NB4 (cell line): ENCODE results near the genes KCNH2 and TMUB1.

GRCh38 chr7:150978078-150978609 lies at the start of gene KCNH2:
Gene KCNH2 (minus strand): TSS chr7:150978321.
- RRBS, result 22% methylated on average over 43 of the region's 75 CpGs

GRCh38 chr7:151016637-151016930 lies 7.7 kb downstream of the ATG9B start:
- RRBS, result no CpG with 5 or more reads among the region's 7 CpGs

- RRBS, result no CpG with 5 or more reads among the region's 18 CpGs
These were observed 6.5 kb downstream of the ABCB8 start for GRCh38 chr7:151034560-151035407.

DNA sequence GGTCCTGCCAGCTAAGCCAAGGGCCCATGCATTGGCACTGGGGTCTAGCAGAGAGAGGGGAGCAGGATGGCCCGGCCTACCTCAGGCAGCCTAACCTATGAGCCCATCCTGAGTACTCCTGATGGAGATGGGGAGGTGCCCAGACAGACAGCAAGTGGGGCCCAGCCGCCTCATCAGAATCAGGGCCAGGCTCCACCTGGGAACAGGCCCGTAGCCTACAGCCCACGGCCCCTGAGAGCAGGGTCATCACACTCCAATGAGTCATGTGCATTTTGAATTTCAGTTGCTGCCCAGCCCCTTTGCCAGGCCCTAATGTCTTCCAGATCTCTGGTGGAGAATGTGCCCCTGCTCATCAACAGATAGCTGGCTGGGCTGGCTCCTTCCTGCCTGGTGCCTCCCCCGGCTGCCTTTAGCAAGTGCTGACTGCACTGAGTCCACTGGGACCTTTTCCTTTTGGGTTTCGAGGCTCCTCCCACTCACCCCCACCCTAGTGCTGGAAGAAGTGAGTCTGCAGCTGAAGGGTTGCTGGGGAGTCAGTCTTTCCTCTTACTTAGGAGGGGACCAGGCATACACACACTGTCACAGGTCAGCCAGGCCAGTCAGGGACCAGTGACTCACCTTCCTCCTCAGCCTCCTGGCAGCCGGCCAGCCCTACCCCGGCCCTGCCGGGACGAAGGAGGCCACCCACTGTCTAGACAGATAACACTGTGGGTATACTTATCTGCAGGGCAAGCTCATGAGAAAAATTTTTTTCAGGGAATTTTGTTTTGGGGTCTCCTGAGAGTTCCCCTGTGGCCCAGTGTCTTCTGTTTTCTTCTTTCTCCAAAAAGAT lies 9.2 kb upstream of the ASIC3 start:
- RRBS, result no CpG with 5 or more reads among the region's 10 CpGs

- RRBS, result 2% methylated on average over 32 of the region's 79 CpGs
These were observed at the start of gene TMUB1 for GRCh38 chr7:151082831-151084132. Gene TMUB1 (minus strand): TSS chr7:151083493.

DNA sequence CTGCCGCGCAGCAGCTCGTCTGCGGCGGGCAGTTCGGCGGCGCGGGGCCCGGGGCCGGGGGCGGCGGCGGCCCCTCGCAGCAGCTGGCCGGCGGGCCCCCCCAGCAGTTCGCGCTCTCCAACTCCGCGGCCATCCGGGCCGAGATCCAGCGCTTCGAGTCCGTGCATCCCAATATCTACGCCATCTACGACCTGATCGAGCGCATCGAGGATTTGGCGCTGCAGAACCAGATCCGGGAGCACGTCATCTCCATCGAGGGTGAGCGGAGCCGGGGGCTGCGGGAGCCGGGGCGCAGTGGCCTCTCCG lies 493 bp downstream of the AGAP3 start:
- RRBS, result under 1% methylated on average over 15 of the region's 41 CpGs

GRCh38 chr7:151092231-151092750 lies 6.0 kb downstream of the AGAP3 start:
- RRBS, result no CpG with 5 or more reads among the region's 9 CpGs

DNA sequence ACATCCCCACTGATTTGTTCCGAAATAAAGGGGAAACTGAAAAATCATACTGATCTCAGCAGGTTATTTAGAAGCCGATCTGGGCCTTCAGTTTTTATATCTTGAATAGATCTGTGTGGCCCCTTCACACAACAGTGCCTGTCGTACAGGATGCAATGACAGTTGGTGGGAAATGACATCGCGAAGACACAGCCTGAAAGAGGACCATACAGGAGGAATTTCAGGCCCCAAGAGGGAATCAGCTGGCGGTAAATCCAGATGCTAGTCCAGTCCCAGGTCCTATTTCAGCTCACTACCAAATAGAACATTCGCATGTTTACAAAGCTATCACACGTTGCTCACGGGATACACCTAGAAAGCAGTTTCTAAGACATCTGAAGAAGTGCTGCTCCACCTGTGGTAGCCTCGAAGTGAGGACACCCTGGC lies 2.1 kb upstream of the IQCA1L start:
- RRBS, result no CpG with 5 or more reads among the region's 10 CpGs

DNA sequence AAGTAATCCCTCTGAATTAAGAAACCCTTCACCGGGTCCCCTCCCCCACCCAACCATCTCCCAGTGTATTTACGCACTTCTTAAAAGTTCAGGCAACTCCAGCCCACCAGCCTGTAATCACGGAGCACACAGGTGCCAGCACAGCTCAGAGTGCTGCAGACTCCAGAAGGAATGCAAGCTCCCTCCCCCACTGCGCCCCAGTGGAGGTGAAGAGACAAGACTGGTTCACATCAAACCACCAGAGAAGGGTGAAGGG lies 161 bp upstream of the H2BK1 start:
- RRBS, result no CpG with 5 or more reads among the region's 4 CpGs

DNA sequence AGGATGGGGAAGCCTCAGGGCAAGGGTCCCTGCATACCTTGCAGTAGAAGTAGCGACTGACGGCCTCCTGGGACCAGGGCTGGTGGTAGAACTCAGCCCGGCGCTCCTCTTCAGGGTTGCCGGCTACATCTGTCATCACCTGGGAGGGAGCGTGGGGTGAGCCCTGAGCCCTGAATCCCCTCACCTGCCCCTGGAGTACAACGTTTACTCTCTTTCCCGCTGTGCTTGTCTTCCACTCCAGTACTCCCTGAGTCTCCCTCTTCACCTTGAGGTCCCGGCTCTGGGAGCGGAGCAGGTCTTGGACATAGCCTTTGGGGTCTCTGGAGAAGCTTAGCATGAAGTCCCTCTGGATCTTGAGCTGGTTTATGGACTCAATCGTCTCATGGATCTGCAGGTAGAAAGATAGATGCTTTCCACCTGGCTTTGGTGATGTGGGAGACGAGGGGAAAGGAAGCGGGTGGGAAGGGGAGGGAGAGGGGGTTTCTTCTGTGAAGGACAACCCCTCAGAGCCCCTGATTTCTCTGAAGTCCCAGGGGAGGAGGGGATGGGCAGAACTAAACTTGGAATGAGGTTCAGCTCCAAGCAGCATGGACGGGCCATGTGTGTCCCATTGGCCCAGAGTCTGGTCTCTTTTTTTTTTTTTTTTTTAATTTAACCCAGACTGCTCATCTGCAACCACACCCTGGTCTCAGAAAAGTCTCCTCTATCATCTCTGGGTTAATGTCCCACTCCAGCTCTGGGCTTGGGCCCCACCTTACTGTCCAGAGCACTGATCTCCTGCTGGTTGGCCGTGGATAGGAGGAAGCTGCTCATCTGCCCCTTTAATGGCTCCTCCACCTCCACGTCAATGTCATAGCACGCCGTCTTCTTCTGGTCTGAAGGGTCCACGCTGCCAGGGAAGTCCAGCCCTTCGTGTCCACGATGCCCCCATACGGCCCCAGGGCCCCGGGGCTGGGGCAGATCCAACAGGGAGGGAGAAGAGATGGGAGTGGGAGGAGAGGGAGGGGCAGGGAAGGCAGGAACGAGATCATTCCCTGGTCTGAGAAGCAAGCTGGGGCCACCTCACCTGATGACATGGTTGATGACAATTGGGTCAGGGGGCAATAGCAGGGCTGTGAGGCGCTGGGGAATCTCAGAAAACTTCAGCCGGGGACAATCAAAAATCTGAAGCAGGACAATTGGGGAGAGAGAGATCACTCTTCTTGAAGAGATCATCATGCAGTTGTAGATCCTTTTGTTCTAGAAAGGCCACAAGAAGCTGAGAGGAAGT lies 7.5 kb downstream of the CHPF2 start:
- RRBS, result no CpG with 5 or more reads among the region's 26 CpGs

GRCh38 chr7:151275986-151276549 lies 27.6 kb upstream of the SMARCD3 start:
- RRBS, result no CpG with 5 or more reads among the region's 7 CpGs

DNA sequence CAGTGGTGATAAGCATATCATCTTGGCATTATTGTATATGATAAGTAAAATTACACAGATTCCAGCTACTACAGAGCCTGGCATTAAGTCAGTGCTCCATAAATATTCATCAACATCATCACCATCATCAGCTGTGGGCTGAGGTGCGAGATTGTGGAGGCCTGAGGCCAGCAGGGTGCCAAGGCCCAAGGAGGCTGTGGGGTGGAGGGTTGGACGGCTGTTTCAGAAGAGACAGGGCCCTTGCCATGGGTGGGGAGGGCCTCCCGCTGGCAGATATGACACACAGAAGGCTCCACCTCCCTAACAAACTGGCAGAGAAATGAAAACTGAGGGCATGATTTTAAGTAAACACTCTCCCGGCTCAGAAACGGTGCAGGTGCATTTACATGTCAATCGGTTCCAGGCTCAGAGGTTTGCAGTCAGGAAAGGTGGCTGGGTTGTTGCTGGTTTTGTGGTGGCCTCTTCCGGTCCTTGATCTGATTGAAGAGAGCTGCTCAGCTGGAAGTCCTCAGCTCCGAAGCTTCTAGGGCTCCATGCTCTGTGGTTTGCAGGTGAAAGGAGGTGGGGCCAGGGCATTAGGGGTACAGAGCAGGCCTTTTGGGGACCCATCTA lies 10.2 kb downstream of the CRYGN start:
- RRBS, result 42% methylated on average over 3 of the region's 8 CpGs

- RRBS, result no CpG with 5 or more reads among the region's 7 CpGs
These were observed 12.8 kb downstream of the RHEB start for GRCh38 chr7:151506703-151507409.

- RRBS, result no CpG with 5 or more reads among the region's 17 CpGs
These were observed 32.6 kb upstream of the RHEB start for GRCh38 chr7:151552021-151552897.

DNA sequence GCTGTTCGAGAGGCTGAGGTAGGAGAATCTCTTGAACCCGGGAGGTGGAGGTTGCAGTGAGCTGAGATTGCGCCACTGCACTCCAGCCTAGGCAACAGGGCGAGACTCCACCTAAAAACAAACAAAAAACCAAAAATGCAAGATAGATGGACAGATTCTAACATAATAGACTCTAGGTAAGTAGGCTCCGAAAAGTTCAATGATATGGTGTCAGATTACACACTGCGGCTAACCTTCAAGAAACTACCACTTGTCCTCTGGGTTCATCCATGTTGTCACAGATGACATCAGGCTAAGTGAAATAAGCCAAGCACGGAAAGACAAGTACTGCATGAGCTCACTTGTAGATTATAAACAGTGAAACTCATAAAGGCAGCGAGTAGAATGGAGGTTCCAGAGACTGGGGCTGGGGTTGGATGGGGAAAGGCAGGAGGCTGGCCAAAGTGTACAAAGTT lies 131.8 kb upstream of the RHEB start:
- RRBS, result no CpG with 5 or more reads among the region's 8 CpGs

- RRBS, result no CpG with 5 or more reads among the region's 11 CpGs
These were observed 149.7 kb upstream of the RHEB start for GRCh38 chr7:151669110-151670119.

DNA sequence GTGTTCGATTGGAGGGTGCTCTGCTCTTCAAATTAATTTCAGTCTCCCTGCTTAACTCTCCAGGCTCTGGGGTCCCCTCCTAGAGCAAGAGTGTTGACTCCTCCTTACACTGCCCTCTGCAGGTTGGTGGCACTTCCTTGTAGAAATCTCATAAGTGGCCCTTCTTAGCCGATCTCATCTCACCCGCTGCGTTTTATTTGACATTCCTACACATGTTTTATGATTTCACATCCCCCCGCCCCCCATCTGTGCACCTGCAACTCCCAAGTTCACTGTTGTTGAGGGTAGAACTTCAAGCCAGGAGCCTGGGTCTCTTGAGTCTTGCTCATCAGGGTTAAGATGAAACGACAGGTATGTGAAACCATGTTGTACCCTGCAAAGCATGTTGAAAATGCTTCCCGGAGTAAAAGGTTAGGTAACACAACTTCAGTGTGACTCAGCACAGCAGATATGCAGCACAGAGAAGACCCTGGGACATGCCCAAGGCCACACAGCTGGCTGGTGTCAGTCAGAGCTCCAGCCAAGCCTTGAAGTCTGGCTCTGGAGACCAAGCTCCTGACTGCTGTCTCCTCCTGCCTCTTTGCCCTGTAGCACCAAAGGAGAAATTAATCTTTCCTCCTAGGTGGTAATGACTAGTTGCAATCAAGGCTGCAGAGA lies 171.1 kb downstream of the PRKAG2 start:
- RRBS, result no CpG with 5 or more reads among the region's 7 CpGs

- RRBS, result no CpG with 5 or more reads among the region's 11 CpGs
These were observed 151.8 kb downstream of the PRKAG2 start for GRCh38 chr7:151725111-151725502.

DNA sequence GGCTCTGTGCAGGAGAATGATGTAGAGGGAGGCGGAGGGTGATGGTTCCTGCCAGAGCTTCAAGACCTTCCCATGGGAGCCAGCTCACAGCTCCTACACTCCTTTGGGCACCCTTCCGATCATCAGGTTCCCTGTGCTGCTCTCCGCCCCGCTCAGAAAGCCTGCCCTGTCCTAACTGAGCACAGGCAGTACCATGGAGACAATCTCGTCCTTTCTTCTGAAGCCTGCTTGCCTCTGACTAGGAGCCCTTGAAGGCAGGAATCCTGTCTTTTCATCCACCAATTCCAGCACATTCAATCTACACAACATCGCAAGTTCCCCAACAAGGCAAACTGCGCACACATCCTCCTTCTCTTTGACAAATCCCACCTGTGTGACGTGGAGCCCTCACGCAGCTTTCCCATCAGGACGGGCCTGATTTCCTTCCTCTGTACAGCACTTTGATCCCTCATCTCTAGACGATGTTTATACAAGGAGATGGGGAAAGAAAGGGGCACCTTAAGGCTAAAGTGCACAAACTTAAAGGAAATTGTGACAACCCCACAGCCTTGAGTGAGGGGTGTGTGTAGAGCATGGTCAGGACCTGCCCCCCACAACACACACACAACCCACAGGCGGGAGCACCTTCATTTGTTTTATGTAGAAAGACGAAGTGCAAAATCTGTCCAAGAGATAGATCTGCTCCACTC lies 97.3 kb downstream of the PRKAG2 start:
- RRBS, result no CpG with 5 or more reads among the region's 13 CpGs

GRCh38 chr7:151807476-151808242 lies 69.3 kb downstream of the PRKAG2 start:
- RRBS, result no CpG with 5 or more reads among the region's 29 CpGs